ENCODE data around the genes CREBRF and NSG2.

DNA sequence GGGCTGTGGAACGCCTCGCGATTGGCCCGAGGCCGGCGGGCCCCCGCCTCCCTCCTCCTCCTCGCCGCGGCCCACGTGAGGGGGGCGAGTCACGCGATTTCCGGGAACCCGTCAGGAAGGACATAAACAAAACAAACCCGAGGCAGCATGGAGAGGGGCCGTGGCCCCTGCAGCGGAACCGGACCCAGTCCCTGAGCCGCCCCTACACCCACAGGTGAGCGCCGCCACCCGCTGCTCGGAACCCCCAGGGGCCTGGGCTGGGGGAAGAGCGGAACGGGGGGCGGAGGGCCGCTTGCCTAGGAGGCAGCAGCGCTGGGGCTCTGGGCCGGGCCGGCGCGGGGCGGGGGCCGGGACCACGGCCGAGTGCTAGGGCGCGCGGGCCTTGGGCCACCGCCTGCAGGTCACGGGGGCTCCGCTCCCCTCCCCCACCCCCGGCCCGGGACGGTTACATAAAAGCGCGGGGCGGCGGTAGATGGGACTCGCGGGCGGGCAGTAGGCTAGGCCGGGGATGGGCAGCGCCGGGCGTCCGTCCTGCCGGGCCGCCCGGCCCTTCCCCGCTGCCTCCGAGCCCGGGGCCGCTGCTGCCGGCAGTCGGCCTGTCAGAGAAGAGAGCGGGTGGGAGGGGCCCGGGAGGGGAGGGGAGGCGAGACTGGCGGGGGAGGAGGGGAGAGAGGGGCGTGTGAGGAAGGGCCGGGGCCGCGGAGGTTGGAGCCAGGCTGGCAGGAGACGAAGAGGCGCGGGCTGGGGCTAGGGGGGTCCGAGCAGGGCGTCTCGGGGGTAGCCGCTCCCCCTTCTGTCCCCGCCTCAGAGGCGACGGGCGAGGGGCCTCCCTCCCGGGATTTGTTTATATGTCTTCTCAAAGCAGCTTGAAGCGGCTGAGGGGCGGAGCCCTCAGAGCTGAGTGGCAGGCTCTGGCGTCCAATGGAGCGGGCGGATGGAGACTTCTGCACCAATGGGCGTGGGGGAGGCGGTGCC lies at the start of gene CREBRF:
Gene CREBRF, plus strand, starts transcription at position 87 of the 975 bp plus-strand sequence.
- RRBS, 2 experiments, result 2 to 4% methylated on average over 31 to 34 of the region's 95 CpGs

DNA sequence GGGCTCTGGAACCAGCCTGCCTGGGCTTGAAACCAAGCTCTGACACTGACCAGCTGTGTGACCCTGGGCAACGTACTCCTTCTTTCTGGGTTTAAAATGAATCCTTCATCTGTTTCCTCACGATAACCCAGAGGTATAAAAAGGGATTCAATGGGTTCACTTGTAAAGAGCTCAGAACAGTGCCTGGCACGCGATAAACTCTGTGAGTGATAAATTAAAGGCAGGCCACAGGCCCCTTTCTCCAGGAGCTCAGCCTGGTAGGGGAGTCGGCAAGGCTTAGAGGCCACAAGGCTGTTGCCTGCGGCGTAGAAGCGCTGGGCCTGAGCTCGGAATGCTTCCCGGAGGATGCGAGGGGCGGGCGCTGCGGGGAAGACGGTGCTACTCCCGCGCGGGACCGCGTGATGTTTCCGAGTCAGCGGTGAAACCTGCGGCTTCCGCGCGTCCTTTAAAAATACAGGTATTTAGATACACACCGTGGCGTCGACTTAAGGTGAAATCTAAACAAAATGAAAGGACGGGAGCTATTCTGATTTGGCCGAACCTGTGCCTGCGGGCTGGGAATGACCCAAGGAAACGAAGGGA lies 6.4 kb downstream of the NKX2-5 start:
- RRBS, 2 experiments, result no CpG with 5 or more reads among the region's 33 CpGs

DNA sequence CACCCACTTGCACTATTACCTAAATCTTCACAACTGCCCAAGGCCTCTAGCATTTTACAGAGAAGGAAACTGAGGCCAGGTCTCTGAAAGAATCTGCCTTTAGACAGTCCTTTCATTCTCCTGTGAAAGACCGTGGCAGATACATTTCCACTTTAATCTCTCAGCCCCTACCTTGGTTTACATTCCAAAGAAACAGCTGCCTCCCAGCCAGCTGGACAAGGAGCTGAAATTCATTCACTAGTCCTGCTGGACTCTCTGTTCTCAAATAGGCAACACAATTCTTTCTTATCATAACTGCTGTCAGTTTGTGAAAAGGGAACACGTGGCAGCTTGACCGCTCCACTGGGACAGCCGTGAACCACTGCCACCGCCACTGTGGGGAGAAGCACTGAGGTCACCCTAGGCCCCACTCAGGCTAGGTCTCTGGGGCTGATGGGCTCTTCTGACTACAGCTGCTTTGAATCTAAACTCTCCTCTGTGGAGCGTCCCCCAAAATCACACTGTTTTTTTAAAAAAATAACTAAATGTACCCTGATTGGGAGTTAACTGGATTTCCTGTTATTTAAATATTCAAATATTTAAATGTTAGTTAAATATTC lies 120.3 kb downstream of the BOD1 start:
- RRBS, 2 experiments, result no CpG with 5 or more reads among the region's 6 CpGs

DNA sequence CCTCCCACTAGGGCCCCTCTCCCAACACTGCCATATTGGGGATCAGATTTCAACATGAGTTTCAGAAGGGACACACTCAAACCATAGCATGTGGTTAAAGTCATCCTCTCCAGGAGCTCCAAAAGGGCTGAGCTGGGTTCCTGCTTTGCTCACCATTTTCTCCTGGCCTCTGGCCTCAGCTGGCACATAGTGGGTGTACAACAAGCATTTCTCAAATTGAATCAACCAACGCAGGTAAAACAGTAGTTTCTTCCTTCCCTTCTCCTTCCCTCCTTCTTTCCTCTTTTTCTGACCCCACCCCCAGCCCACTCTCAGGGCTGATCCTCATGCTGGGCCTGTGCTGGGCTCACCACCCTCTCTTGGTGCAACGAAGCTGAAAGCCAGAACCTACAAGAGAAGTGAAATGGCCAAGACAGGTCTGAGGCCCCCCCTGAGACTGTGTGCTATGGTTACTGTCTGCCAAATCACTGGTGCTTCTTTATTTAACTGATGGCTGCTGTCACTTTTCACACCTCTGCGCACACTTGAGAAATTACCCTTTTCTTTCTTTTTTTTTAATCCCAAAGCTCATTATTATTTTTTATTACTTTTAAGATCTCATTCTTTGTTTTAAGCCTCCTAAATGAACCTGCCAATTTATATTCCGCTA lies 53.0 kb upstream of the BOD1 start:
- RRBS, 2 experiments, result no CpG with 5 or more reads among the region's 4 CpGs

DNA sequence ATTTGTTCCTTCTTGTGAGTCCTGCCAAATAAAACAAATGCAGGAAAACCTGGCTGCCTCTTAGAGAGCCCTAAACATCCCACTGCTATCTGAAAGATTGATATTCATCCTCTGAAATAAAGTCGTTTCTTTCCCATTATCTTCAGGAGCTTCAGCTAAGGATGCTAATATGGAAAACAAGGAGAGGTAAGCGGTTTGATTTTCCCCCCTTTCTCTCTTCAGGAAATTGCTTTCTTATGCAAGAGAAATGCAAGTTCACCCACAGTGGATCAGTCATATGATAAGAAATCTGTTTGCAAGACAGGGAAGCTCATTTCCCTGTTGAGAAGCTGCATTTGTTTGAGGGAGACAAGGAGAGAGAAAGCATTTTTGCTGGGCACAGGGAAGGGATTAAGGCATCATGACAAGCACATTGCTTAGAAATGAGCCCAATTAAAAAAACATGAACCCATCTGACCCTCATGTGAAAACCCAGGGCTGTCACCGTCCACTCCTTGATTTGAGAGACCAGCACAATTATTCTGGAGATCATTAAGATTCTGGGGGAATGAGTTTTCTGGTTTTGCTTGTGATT lies 53.7 kb upstream of the BOD1 start:
- RRBS, 2 experiments, result no CpG with 5 or more reads among the region's 3 CpGs

DNA sequence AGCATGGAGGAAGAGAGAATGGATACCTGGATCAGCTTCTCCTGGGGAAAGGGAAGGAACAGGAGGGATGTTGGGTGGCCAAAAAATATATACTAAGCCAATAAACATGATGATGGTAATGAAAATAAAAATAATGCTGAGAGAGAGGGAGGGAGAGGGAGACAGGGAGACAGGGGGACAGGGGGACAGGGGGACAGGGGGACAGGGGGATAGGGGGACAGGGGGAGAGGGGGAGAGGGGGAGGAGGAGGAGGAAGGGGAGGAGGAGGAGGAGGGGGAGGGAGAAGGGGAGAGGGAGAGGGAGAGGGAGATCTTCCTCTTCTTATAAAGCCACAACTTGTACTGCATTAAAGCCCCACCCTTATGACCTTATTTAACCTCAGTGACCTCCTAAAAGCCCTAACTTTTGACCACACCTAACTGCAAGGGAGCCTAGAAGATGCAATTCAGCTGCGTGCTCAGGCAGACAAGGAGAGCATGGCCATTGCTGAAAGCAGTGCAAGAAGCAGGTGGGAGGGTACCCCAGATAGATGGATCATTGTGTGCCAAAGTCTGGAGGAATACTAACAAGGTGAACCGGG lies 125.2 kb upstream of the BOD1 start:
- RRBS, 2 experiments, result no CpG with 5 or more reads among the region's 2 CpGs

DNA sequence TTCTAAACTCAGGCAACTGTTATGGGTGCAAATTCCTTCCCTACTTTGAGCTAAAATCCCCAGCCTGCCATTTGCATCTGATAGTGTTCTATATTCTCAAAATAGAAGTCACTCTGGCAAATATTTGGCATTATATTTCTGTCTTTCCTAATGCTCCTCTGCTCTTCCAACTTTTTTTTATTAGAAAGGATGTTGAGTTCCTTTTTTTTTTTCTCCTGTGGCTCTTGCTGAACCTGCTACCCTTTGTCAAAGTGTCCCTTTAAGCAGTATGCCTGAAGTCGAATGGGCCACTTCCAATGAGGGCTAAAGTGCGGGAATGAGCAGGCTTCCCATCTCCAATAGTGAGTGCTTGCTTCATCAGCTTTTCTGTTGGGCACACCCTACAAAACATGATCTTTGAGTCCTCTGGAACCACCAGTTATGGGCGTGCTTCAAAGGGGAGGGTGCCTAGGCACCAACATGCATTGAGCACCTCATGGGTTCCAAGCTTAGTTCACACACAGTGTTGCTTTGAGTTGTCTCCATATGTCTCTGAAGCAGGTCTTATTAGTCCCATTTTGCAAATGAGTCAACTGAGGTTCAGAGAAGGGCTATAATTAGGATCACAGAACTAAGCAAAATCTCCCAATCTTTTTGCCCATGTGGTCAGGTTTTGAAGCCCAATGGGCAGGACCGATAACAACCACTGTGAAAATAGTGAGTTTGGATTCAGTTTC lies 132.9 kb upstream of the CPEB4 start:
- RRBS, 2 experiments, result no CpG with 5 or more reads among the region's 4 CpGs

DNA sequence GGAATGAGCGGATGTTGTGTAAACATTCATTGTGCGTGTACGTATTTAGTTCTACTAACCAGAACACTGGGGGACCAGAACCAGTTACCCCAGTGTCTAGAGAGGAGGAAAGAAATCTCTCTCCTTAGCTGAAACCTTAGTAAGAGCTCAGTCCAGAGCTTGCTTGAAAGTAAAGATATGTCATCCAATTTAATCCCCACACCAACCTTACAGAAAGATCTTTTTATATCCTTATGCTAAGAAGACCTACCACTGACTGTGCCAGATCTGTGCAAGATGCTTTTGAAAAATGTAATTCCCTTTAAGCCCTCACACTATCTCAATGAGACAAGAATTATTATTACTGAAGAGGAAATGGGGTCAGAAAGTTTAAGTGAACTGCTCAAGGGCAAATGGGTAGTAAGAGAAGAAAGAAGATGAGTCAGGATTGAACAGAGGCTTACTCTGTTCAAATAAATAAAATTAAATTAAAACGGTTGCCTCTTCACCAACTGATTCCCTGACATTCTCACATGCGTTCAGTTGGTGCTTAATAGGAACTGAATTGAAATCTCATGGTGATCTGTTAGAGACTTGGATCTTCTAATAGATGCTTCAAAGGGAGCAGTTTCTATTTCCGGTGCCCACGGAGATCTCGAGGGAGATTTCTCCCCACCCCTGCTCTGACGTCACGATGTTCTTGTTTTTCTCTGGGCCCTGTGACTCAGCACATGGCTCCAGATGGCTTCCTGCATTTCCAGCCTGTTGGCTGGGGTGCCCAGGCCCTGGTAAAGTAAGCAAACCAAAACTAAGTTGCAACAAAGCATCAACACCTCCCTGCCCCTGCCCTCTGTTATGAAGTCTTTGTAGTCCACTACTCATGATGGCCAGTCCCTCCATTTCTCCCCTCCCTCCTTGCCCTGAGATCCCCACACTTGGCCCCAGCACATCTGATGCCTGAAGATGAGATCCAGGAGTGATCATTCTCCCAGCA lies 106.3 kb upstream of the CPEB4 start:
- RRBS, 2 experiments, result no CpG with 5 or more reads among the region's 10 CpGs

- RRBS, 2 experiments, result no CpG with 5 or more reads among the region's 7 CpGs
These were observed 96.3 kb upstream of the CPEB4 start for GRCh38 chr5:173791692-173792412.

DNA sequence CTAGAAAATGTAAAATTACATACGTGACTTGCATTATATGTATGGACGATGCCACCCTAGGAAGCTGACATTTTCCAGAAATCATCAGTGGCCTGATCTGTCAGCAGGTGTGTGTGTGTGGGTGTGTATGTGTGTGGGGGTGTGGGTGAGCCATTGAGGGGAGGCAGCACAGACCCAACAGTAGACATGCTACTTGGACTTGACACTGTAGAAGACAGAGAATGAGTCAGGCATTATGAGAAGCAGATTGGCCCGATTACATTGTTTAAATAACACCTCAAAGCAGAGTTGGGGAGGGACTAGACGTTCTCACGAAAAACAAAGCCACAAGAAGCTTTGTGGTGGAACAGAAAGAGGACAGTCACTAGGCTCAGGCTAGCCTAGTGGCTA lies 65.8 kb upstream of the CPEB4 start:
- RRBS, 2 experiments, result no CpG with 5 or more reads among the region's 5 CpGs

DNA sequence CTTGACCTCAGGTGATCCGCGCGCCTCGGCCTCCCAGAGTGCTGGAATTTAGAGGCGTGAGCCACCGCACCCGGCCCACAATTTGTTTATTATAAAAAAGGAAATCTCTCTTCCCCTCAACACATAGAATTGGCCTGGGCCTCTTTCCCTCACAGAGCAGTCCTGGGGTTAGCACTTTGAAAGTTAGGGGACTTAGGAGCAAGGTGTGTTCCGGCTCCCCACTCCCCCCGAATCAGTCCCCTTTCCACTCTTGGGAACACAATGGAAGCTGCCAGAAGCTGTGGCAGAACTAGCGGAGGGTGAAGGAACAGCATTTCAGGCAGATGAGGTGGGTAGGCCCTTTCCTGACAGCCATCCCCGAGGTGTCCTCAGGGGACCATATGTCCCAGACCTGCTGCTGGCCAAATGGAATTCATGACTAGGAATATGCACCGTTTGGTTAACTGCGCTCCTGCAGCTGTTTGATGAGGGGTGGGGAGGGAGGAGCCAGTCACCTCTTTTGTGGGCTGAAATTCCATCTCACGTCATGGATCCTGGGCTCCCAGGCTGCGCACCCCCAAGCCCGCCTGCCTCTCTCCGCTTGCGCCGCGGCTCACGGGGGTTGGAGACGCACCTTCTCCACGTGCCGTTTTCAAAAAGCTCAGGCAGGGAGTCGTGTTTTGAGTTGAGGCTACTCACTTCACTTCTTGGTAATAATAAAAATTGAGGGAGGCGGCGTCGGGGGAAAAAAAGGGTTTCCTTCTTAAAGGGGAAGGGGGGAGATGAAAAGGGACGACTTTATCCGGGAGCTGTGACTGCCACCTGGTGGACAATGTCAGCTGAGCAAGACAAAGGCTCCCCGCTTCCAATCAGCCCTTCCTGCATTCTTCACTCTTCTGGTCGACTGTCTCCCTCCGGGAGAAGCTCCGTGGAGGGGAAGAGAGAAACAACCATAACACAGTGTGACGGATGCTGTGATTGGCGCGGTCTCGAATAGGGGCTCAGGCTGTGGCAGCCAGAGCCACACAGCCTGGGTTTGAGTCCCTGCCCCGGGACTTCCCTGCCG lies 16.1 kb upstream of the C5orf47 start:
- RRBS, 2 experiments, result 2% methylated on average over 3 of the region's 40 CpGs

DNA sequence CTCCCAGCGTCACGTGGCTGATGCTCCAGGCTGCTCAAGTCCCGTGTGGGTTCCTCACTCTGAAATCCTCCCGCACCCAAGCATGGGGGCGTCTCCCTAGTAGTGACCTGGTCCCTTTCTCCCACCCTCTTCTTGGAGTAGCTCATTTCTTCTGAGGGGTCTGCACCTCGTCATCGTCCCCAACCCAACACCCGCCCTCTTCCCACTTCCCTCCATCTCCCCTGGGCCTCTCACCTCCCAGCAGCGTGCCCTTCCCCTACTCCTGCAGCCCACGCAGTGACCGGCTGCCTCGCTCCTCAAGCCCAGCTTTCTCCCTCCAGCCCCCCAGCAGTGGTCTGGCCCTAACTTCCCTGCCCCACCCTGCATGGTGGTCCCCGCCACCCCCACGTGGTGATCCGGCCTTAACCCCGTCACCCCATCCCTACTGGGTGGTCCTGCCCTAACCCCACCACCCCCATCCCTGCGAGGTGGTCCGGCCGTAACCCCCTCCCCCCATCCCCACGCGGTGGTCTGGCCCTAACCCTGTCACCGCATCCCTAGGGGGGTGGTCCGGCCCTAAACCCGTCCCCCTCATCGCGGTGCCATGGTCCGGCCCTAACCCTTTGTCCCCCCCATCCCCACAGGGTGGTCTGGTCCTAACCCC lies 390 bp upstream of the C5orf47 start:
- RRBS, 2 experiments, result 56 to 65% methylated on average over 13 of the region's 27 CpGs

GRCh38 chr5:174045477-174045959 lies at the start of gene NSG2:
Gene NSG2, plus strand, starts transcription at chr5:174045706.
- RRBS, 2 experiments, result no CpG with 5 or more reads among the region's 17 CpGs

- RRBS, 2 experiments, result no CpG with 5 or more reads among the region's 5 CpGs
These were observed 100.4 kb downstream of the NSG2 start for GRCh38 chr5:174145774-174146346.

DNA sequence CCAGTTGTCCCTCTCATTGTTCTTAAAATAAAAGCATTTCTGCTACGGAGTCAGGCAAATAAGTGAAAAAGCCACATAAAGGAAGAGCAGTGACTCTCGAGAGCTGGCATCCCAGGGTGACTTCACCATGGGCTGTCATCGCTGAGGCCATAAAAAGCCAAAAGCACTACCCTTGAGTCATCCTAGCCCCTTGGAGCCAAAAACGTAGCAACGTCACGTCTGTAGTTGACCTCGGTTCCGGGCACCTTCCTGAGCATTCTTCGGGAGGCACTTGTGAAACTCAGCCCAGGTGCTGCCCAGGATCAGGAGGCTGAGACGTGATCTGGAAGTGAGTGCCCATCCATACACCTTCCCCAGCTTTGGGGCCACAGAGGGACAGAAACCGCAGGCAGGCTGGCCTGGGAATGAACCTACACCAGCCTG lies 290.5 kb downstream of the NSG2 start:
- RRBS, 2 experiments, result no CpG with 5 or more reads among the region's 11 CpGs

GRCh38 chr5:174418889-174419764 lies 305.3 kb upstream of the MSX2 start:
- RRBS, 2 experiments, result no CpG with 5 or more reads among the region's 26 CpGs

DNA sequence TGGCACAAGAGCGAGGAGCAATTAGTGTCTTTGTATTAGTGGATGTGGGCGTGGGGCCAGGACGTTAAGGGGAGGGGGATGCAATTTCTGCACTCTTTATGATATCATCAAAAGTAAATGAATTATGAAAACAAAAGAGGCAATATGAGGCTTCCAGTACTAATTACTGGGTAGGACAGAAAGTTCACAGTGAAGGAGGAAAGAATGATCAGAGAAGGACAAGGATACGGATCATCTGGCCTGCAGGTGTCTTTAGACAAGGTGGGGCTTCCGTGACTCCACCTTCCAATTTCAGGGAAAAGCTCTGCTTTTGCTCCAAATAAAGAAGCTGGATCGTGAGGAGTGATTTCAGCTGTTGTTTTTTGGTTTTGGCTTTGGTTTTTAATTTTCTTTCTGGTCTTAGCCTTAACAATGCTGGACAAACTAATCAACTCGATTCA lies 230.7 kb upstream of the MSX2 start:
- RRBS, 2 experiments, result no CpG with 5 or more reads among the region's 7 CpGs

DNA sequence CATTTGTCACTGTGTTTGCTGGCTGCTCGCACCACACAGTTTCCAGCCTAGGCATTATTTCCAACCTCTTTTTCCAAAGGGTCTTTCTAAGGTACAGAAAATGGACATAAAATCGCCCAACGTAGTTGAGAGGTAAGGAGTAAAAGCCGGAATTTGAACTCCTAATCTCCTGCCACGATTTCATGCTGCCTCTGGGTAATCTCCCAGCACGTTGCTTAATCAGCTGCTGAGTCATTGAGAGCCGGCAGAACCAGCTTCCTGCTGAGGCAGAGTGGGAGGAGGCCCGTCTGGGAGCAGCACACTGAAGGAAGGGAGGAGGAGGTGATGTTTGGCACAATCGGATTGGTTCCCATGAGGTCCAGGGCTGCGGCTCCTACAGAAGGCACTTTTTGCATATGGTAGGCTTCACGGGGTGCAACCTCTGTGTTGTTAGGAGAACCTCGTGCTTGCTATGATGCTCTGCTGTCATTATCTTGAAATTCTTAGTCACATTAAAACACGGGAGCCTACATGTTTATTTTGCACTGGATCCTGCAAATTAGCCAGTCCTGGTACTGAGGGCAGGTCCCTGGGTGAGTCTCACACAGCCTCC lies 191.8 kb upstream of the MSX2 start:
- RRBS, 2 experiments, result 4% methylated on average over 4 of the region's 13 CpGs

GRCh38 chr5:174636122-174636588 lies 88.2 kb upstream of the MSX2 start:
- RRBS, 2 experiments, result no CpG with 5 or more reads among the region's 8 CpGs

GRCh38 chr5:174750887-174752205 lies 27.0 kb downstream of the MSX2 start:
- RRBS, 2 experiments, result 6 to 9% methylated on average over 15 of the region's 97 CpGs

Measured in LNCaP clone FGC (cell line).